HGPS cell (cell line): ENCODE measurements around a stretch of chr19.

DNA sequence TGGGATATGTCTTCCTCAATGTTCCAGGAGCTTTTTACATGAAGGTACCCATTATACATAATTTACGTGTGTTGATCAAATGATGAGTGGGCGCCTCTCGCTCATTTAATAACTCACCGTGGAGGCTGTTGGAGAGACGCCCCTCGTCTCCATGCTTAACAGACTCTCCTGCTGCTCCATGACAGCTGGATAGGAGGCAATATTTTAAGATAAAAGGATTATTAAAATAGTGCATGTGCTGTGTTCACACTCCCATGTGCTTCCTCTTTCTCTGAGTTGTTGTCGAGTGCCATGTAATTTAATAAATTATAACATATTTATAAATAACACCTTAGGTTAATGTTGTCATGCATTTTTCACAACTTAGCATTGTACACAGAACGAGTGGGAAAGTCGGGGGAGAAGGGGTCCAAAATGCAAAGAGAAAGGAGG is 161.4 kb upstream of the TSHZ3 start:
- RRBS, result no CpG with 5 or more reads among the region's 9 CpGs

DNA sequence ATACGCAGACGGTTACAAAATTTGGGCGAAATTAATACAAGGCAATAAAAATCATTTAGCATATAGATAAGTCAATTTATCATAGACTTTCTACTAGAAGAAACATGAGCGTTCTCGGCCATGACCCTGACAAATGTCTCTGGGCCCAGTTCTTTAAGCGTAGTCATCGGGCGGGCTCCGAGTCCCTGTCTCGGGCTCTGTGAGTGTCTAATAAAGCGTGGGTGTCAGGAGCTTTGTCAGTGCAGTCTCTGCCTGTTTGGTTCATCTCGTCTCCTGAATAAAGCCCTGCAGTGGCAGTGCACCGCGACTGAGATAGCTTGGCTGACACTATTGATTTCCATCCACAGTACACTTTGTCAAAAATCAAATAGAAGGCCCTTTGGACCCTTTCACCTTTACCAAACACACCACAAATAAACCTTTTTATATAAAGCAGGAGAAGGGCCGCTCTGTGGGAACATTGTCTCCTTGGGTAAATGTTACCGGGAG is 368.0 kb upstream of the TSHZ3 start:
- RRBS, result no CpG with 5 or more reads among the region's 16 CpGs

GRCh38 chr19:31889817-31890101 is 455.7 kb upstream of the ZNF507 start:
- RRBS, result no CpG with 5 or more reads among the region's 5 CpGs

GRCh38 chr19:32309932-32310301 is 35.5 kb upstream of the ZNF507 start:
- RRBS, result 61% methylated on average over 7 of the region's 17 CpGs

GRCh38 chr19:32382647-32383765 is 22.6 kb upstream of the DPY19L3 start:
- RRBS, result no CpG with 5 or more reads among the region's 10 CpGs

DNA sequence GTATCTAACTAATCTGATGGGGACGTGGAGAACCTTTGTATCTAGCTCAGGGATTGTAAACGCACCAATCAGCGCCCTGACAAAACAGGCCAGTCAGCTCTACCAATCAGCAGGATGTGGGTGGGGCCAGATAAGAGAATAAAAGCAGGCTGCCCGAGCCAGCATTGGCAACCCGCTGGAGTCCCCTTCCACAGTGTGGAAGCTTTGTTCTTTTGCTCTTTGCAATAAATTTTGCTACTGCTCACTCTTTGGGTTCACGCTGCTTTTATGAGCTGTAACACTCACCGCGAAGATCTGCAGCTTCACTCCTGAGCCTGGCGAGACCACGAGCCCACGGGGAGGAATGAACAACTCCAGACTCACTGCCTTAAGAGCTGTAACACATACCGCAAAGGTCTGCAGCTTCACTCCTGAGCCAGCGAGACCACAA is 8.4 kb upstream of the PDCD5 start:
- RRBS, result no CpG with 5 or more reads among the region's 13 CpGs

DNA sequence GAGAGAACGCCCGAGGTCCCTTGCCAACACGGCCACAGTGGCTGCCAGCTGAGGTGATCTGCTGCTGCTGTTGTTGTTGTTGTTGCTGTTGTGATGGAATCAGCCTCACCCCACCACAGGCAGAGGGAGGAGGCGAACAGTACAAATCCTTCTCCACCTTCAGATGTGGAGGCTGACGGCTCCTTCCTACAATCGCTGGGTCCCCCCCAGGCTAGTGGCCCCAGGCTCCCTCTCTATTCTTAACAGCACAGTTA is 25.1 kb downstream of the ANKRD27 start:
- RRBS, result no CpG with 5 or more reads among the region's 6 CpGs

DNA sequence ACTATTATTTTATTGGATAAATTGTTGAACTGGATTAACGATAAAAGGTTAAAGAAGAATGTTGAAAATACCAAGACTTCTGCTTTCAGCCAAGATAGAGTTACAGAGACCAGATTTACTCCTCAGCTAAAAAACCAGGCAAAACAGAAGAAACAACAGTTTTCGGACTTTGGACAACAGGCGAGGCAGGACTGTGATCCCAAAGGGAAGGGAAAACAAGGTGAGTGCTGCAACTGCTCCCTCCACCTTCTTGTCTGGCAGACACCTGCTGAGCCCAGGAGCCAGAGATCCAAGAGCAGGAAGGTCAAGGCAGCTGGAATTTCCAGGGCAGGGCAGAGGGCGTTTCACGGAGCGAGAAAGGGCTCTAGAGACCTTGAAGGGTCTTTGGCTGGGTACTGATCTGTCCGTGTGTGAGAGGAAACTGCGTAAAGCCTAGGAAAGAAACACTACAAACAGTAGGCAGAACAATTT is 32.9 kb upstream of the SLC7A9 start:
- RRBS, result no CpG with 5 or more reads among the region's 8 CpGs

DNA sequence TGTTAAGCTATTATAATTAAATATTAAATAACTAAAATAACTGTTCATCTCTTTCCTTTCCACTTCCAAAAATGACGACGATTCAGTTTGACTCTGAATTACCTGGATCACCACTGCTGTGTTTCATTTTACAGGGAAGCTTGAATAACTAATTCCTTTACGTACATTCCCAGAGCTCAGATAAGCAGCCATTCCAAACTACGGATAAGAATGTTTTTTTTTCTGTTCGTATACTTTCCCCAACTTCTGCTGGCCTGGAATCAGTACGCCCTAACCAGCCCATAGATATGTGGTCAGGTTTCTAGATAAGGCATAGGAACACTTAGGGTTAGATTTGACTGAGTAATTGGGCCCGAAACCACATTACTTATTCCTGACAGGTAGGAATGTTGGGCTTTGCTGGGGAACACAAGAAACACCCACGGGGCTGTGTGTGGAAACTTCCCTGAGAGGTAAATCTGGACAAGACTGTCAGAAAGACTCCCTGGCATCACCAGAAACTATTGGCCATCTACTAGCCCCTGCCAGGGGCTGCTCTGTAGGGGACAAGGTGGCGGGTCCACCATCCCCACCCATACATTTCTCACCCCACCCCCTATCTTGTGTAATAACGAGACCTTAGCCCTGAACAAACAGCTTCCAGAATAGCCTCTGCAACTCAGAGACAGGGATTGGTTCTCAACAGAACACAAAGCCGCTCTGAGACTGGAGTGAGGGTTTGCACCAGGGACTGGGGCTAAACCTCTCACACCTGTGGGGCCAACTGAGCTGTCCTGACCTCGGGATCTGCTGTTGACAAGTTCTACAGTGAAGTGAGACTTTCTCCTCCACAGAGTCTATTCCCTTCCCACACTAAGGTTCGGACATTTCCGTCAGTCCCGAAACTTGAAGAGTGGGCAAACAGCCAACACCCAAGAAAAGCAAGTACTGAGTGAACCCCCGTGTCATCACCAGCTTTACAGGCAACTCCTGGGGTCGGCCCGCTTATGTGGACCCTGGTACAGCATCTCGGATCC is 15.6 kb downstream of the RHPN2 start:
- RRBS, result no CpG with 5 or more reads among the region's 19 CpGs

GRCh38 chr19:33278478-33279011 is 23.8 kb downstream of the CEBPA start:
- RRBS, result no CpG with 5 or more reads among the region's 4 CpGs

DNA sequence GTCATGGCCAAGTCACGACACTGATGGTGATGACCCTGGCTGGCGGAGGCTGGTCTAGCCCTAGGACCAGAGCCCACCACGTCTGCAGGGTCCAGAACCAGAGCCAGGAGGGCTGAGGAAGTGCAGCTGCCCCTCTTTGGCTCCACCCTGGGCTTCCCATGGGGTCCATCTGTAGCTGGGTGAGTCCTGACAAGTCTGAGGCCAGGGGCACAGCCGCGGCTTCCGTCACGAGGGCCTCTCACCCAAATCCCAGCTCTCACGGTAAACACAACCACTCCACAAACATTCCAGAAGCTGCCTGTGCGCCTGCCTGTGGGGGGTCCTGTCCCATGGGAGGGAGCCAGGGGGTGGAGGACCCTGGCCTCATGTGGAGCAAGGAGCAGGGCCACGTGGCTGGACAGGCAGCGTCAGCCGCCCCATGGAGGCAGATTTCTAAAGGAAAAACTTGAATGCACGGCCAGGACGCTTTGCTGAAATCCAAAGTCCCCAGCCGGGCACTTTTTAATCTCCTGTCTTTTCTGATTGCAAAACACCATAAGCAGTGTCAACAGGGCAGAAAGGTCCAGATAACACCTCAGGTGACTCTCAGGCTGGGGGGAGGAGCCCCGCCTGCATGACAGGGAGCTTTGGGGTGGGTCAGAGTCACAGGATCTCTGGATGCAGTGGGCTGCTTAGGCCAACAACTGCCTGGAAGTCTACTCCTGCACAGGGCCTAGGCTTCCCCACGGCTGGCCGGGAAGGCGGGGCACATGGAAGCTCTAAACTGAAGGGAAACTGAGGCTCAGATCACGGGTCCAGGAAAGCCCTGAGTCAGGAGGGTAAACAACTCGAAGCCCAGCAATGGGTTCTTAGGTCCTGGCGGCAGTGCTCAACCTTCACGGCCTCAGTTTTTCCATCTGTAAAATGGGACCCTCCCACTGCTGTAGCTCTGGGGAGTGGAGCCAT is 30.0 kb downstream of the CEBPG start:
- RRBS, result no CpG with 5 or more reads among the region's 23 CpGs

DNA sequence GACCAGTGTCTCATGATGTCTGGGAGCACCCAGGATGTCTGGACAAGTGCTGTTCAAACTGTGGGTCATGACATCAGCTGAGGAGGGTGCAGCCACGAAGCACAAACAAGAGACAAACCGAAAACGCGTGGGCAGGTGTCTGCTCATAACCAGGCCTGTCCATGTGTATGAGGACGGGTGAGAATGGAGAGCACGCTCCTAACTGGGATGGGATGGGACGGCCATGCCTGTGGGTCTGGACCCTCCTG is 32.6 kb downstream of the CEBPG start:
- RRBS, result no CpG with 5 or more reads among the region's 7 CpGs

GRCh38 chr19:33580208-33581003 is 41.3 kb upstream of the CHST8 start:
- RRBS, result no CpG with 5 or more reads among the region's 15 CpGs

DNA sequence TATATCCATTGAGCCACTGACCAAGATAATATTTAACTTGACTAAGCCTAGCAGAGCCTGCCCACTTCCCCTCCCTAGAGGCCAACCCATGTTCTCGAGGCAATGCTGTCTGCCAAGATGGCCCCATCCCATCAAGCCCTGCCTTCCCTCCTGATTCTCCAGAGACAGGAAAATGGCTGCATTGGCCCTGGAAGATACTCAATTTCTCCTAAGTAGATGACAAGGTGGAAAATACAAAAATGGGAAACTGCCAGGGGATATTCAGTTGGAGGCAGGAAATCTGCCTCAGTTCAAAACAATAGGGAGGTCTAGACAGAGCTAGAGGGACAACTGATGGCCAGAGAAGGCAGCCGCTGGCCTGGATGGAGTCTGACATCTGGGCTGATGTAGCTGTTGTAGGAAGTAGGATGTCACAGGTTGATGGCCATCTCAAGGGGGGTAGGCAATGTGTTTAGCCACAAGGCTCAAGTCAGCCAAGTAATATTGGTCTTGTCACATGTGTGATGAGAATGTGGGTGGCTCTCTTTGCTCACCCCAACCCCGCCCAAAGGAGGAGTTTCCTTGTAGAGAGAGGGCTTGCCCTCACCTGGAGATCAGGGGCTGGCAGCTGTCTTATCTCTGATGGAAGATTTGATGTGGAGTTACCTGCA is 20.3 kb downstream of the KCTD15 start:
- RRBS, result no CpG with 5 or more reads among the region's 3 CpGs

DNA sequence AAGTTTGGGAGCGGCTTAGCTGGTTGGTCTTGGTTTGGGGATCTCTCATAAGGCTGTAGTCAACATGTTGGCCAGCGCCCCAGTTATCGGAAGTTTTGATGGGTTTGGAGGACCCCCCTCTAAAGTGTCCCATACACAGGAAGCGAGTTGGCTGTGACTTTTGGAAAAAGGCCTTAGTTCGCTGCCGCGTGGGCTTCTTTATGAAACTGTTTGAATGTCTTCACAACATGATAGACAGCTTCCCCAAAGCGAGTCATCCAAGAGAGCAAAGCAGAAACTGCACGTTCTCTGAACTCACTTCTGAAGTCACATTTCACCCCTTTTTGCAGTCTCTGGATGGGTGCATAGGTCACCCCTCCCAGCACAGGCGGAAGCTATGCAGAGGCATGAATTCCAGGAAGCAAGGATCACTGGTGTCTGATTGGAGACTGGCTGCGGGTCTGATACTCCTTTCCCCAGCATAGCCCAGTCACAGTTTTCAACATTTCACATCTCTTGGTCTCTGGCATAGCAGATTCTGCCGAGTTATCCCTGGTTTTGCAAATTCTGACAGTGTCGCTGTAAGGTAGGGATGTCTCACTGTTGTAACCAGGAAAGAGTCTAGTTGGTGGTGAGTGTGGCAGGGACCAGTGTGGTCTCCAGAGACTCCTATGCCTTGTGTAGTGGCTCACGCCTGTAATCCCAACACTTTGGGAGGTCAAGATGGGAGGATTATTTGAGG is 10.7 kb downstream of the GPI start:
- RRBS, result no CpG with 5 or more reads among the region's 14 CpGs

GRCh38 chr19:34412236-34412549 is 8.0 kb downstream of the PDCD2L start:
- RRBS, result no CpG with 5 or more reads among the region's 8 CpGs

GRCh38 chr19:34466648-34467203 is 14.8 kb upstream of the WTIP start:
- RRBS, result no CpG with 5 or more reads among the region's 2 CpGs

DNA sequence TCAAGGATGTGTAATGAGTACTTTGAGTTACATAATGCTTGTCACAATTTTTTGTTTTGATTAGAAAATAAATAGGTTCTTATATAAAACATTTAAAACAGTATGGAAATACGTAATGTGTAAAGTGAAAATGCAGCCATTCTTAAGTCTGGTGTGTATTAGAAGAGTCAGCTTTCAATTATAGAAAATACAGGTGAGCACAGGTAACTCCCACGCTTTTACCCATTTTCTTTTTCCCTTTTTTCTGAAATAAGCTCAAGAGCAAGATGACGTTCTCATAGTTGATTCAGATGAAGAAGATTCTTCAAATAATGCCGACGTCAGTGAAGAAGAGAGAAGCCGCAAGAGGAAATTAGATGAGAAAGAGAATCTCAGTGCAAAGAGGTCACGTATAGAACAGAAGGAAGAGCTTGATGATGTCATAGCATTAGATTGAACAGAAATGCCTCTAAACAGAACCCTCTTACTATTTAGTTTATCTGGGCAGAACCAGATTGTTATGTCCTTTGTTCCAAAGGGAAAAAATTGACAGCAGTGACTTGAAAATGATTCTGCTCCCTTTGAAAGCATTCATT is 12.7 kb upstream of the WTIP start:
- RRBS, result no CpG with 5 or more reads among the region's 7 CpGs

DNA sequence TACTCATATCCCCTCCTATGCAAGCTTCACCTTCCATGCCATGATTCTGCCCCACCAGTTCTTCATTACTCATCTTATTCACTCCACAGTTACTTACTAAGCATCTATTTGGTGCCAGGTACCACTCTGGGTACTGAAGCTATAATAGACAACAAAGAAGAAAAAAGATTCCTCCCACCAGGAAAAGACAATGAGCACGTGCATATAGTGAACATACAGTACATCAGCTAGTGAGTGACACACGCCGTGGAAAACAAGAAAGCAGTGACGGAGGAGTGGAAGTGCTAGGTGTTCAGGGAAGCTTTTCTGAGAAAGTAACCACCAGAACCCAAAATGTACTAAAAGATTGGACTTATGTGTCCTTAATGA is 67.0 kb downstream of the WTIP start:
- RRBS, result no CpG with 5 or more reads among the region's 4 CpGs

DNA sequence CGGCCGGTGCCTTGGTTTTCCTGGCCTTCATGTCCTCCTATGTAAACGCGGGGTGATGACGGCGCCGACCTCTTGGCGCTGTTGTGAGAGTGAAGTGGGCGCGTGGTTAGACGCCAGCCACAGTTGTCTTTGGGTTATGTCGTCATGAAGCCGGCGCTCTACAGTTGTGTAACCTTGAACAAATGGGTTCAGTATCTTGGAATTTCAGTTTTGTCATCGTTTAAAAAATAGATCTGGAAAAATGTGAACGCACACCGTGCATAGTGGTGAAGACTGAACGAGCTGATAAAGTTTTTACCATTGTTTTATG is 360 bp downstream of the ZNF181 start:
- RRBS, result 3% methylated on average over 1 of the region's 18 CpGs